ENCODE measurements around a stretch of chr6.

- RAMPAGE, long total RNA = no peak
- RRBS = no CpG with 5 or more reads among the region's 7 CpGs
These were observed 279.6 kb downstream of the FOXC1 start for GRCh38 chr6:1889333-1889713.

DNA sequence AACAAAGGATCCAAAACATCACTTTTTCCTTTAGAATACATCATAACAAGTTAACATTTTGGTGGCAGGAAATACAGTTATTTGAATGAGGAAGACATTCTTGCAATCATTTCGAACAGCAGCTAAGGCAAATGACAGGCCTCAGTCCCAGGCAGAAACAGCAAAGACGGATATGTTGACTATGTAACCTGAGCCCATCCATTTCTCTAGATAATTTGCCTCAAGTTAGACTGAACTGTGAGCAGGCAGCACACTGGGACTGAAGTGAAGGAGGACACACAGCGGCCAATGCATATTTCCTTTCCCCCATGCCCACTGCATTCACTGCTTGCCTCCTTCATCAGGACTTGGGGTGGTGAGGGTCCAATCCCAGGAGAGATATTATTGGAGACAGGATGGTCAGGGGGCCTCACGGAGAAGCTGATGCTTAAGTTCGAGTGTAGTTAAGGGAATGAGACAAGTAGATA lies 136.4 kb downstream of the GMDS start:
- RAMPAGE, long total RNA = no peak
- RRBS = no CpG with 5 or more reads among the region's 5 CpGs

DNA sequence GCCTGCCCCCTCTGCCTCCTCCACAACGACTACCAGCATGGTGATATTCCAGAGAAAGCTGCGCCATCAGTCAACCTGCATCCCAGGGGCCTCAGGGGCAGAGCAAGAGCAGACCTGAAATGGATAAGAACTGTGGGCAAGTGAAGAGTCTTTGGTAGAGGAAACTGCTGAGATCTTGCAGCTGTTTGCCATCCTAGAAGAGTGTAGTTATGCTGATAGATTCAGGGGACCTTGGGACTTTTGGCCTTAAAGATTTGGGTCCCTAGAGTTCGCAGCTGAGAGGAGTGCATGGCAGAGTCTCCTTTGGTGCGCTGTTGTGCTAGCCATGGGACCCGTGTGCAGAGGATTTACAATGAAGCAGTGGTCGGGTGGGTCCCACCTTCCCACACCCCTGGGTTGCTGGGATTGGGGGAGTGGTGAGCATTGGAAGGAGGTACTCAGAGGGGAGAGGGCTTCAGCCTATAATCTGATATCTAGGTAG lies 124.6 kb upstream of the GMDS start:
- RAMPAGE, long total RNA = no peak
- RRBS = no CpG with 5 or more reads among the region's 6 CpGs

GRCh38 chr6:2433869-2434513 lies 188.6 kb upstream of the GMDS start:
- RAMPAGE, long total RNA = no peak
- RRBS = no CpG with 5 or more reads among the region's 12 CpGs

DNA sequence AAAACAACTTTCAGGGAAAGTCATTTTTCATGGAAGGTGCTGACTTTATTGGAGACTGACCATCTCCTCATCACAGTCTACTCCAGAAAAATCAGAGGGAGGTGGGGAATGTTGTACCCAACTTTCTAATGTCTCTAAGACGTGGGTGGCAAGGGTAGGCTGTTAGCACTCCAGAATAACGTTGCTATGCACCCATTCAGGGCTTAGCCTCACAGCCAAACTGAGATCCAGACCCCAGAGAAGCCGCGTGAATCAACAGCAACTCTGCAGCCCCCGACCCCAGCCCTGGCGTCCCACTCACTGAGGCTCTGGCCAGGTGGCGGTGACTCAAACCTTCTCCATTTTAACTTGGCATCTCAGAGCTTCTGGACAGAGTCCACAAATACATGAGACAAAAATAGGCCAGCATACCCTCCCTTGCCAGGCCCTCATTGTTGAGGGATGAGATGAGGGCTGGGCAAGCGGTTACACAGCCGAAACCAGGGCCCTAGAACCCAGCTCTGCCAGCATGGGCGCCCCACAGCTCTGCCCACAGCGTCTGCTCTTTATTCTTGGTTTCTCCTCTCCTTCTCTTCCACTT lies 118.4 kb downstream of the MYLK4 start:
- RAMPAGE, long total RNA = no peak
- RRBS = no CpG with 5 or more reads among the region's 11 CpGs

DNA sequence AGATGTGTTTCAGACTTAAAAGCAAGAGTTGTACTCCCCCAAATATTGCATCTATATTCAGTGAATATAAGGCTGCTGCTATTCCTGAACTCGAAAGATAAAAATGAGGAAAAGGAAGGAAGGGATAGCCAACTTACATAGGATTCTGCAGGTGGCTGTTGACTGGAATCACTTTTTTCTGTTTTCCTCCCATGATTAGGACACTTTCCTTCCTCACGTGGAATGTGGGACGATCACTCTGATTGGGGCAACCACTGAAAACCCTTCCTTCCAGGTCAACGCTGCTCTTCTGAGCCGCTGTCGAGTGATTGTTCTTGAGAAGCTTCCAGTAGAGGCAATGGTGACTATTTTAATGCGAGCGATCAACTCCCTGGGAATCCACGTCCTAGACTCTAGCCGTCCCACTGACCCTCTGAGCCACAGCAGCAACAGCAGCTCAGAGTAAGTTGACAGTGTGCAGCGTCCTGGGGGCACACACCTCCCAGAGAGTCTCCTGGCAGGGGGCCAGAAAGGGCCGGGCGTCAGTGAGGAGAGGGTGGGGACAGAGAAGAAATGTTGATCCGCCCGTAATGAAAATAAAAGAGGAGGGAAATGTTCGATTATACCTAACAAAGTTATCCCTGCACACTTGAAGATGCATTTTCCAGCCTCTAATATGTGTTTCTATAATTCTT lies 4.9 kb downstream of the WRNIP1 start:
- RAMPAGE, long total RNA = no peak
- RRBS = no CpG with 5 or more reads among the region's 16 CpGs

- RAMPAGE, long total RNA = no peak
- RRBS = 100% methylated on average over 1 of the region's 17 CpGs
These were observed 14.1 kb downstream of the WRNIP1 start for GRCh38 chr6:2779059-2779934.

DNA sequence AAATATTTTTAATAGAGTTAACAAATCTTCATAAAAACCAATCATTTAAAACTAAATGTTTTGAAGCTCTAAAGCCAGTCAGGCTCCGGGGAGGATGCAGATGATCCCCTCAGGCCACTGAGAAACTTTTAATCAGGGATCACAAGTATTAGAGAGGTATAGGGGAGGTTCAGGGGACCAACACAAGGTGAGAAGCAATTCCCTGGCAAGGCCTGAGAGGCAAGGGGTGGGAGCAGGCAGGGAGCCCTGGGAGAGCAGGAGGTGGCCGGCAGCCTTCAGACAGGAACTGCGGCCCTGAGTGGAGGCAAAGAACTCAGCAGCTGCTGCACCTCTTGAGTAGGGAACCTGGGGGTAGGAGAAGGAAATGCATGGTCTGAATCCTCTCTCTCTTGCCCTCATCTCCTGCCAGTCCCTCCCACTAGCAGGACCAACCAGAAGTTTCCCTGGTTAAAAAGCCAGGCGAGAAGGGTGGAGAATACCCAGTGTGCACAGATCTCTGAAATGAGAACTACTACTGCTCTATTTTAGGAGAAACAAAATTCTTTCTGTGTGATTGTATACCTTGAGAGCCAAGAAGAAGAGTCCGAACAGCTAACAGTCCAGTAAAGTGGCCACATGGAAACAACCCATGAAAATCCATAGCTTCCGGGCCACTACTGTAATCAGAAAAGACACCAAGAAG lies 25.3 kb downstream of the WRNIP1 start:
- RAMPAGE, long total RNA = no peak
- RRBS = no CpG with 5 or more reads among the region's 6 CpGs

GRCh38 chr6:2838502-2838701 lies 3.3 kb downstream of the SERPINB1 start:
- RAMPAGE, long total RNA = no peak
- RRBS = no CpG with 5 or more reads among the region's 3 CpGs

GRCh38 chr6:2881371-2881870 lies 21.7 kb downstream of the SERPINB9 start:
- RAMPAGE, long total RNA = no peak
- RRBS = no CpG with 5 or more reads among the region's 4 CpGs

DNA sequence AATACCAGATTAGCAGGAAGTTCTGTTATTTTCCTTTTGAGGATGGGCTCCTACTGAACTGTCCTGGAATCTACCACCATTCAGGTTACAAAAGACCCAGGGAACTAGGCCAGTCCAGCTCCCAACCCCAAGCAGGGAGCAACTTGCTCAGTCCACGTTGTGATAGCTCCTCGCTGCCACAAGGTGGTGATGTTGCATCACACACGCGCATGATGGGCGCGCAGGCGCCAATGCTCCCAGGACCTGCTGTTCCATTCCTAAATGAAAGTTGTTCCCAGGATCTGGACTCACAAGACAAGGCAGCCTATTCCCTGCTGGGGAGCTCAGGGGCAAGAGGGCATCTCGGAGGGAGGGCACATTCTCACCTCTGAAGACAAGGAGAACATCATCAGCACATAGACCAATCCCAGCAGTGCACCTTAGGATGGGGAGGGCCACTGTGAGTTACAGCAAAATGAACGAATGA lies 1.4 kb upstream of the NQO2 start:
- RAMPAGE, long total RNA = no peak
- RRBS = no CpG with 5 or more reads among the region's 9 CpGs

DNA sequence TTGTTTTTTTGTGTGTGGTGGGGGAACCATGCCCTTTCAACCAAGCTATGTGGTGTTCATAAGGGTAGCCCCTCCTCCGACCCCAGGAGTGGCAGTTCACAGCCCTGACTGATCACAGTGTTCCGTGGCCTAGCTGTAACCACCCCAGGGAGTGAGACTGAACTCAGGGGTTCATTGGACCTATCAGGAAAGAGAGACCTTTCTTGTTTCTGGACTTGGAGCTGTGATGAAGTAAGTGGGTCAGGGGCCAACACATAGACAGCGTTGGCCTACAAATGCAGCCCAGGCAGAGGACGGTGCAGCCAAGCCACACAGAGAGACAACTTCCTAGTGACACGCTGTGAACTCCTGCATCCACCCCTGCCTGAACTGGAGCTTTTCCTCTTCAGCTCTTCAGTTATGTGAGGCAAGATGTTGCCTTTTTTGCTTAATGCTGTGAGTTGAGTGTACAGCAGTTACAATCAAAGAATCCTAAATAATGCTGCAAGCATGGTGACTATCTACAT lies 26.1 kb downstream of the NQO2 start:
- RAMPAGE, long total RNA = no peak
- RRBS = no CpG with 5 or more reads among the region's 5 CpGs

DNA sequence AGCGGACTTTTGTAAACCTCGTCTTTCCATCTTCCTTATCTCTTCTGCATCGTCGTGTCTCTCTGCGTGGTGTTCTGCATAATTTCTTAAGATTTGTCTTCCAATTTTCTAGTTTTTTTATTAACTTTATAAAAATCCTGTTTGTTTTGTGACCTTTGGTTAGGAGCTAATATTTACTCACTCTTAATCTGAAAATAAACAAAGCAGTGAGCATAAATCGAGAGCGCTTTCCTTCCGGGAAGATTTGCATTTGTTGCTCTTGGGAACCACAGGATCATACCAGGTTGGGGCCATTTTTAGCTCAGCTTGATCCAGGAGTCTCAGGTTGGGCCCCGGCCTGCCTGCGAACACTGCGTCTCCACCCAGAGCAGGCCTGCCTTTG lies 17.1 kb downstream of the BPHL start:
- RAMPAGE, long total RNA = no peak
- RRBS = 14% methylated on average over 2 of the region's 11 CpGs

GRCh38 chr6:3259322-3260267 lies 848 bp downstream of the PSMG4 start:
- RAMPAGE, long total RNA = no peak
- RRBS = no CpG with 5 or more reads among the region's 40 CpGs

GRCh38 chr6:3271706-3272790 lies 13.3 kb downstream of the PSMG4 start:
- RAMPAGE, long total RNA = no peak
- RRBS = 98% methylated on average over 4 of the region's 33 CpGs

DNA sequence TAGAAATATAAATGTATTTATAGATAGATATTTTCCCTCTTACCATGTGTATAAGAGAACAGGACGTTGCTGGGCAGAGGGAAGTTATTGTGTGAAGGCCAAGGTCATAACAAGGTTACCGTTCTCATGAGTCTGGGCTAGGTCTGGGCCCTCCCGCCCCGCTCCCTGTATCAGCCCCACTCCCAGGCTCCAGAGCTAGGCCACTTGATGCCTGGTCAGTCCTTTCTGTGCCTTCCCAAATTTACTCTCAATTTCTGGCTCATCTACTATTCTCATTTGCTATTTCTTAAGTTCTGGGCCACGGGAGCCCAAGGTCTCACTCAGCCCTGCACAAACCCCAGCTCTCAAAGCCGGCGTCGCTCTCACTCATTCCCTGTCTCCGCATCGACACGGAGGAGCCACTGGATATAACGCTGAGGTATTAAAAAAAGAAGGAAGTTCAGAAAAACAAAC lies 96.7 kb downstream of the PSMG4 start:
- RAMPAGE, long total RNA = no peak
- RRBS = no CpG with 5 or more reads among the region's 12 CpGs

DNA sequence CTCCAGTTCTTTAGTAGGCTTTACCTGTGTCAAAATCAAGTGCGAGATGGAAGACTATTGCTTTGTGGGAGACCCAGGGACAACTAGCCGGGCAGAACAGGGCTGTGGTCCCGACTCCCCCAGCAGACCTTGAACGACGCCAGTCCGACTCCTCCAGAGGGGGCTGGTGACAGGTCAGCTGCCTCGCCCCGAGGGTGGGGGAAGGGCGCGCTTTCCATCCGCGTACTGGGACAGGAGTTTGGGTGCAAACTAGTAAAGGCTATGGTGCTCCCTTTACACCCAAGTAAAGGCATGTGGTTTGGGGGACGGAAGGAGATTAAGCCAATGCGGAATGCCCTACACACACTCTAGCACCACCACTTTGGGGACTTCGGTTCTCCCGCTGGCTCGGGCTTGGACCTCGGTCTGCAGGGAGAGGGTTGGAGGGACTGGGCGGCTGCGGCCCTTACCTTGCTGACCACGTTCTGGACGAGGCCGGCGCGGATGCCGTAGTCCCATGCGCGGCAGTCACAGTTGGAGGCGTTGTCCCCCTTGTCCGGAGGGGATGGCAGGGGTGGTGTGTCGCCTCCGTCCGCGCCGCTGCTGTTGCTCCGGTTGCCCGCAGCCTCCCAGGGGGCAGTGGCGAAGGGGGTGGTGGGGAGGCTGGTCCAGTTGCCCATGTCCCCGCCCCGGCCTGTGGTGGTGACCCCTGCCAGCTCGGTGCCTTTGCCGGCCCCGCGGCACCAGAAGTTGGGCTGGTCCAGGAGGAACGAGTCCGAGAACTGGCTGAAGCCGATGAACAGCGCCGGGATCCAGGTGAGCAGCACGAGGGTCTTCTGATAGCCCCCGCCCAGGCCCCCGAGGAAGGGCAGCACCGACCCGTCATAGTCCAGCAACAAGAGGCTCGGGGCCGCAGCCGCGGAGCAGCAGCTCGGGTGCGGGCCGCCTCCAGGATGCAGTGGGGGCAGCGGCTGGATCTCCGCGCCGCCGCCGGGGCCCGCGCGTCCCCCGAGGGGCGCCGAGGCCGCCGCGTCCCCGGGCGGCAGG lies 1.1 kb downstream of the SLC22A23 start:
- RAMPAGE, long total RNA = no peak
- RRBS = 2% methylated on average over 37 of the region's 78 CpGs

- RAMPAGE, long total RNA = no peak
- RRBS = 87% methylated on average over 5 of the region's 11 CpGs
These were observed 70.0 kb upstream of the SLC22A23 start for GRCh38 chr6:3526663-3527351.

DNA sequence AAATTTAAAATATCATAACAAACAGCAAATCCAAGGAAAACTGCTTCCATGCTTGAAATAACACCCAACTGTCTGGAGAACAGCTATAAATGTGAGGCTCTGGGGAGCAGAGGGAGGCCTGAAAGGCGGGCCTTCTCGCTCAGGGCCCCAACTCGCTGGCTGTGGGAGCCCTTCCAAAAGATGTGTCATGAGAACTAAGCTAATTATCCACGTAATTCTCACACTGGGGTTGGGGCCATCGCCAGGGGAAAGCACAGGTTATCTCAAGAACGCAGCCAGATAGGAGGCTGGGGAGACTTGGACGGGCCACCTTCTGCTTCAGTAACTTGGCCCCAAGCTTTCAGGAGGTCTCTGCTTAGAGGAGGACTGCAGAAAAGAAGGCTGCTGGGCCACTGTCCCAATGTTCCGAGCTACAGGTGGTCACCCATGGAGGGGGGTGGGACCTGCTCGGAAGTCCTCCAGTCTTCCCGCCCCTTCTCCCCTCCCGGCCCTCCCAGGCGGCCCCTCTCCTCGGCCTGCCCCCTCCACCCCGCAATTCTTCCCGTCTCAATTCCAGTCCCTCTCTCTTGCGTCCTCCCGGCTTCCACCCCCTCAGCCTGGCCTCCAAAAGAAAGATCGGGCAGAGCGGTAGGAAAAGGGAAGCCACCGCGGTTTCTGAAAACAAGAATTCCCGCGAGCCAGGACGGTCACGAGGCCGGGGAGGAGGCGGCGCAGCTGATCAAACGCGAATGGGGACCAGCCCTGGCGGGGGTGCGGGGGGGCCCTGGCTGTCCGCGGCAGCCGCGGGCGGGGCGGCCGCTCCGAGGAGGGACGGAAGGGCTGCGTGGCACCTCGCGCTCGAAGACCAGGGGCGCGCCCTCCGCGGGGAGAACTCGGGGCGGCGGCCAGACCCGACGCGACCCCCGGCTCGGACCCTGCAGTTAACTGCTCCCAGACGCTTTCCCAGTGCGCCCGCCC lies 1.3 kb downstream of the PXDC1 start:
- RAMPAGE, long total RNA = no peak
- RRBS = 2% methylated on average over 10 of the region's 60 CpGs

DNA sequence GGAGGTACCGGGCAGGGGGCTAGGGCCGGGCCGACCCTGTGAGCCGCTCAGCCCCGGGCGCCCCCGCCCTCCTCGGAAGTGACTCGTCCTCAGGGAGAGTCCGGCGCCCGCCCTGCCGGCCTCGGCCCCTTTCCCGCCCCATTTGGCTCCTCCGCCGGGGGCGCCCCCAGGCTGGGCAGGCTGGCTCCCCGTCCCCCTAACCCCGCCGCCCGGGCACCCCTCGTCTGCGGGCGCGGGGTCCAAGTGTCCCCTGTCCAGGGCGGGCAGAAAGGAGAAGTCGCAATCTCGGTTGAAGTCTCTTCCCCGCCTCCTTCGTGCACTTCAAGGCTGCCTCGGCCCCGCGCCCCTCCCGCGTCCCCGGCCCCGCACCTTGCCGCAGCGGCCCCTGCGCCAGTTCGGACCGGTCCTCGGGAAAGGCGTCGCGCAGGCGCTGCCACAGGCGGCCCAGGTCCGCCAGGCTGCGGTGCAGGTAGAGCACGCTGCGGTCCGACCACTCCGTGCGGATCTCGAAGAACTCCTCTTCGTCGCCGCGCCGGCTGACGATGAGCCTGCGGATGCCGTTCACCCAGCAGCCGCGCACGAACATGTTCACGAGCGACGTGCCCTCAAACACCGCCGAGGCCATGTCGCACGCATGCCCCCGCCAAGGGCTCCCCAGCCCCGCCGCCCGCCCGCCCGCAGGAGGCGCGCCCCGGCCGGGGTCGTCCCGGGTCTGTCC lies 447 bp downstream of the PXDC1 start:
- RAMPAGE, long total RNA = no peak
- RRBS = 2% methylated on average over 22 of the region's 87 CpGs